Smooth muscle cell (in vitro differentiated cells): ENCODE measurements around a stretch of chr2.

DNA sequence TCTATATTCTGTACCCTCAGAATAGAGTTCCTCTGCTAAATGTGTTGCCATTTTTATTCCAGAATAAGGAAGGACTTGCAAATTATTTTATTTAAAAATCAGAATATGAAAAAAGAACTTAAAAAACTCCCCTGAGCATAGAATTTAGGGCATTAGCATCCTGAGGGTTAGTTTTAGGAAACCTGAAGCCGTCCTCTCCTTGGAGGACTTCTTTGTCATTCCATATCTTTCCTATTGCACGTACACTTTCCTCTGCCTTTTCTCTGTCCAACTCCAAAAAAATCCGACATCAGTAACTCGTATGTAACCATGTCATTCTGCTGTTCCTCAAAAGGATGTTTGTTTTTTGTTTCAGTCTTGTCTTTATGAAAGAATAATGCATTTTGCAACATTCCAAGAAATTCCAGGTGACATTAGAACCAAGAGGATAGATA, 38.0 kb upstream of the NYAP2 start:
- RAMPAGE, long total RNA = no peak

- RAMPAGE, long total RNA = no peak
These were observed 602.8 kb downstream of the NYAP2 start for GRCh38 chr2:226002279-226002833.

DNA sequence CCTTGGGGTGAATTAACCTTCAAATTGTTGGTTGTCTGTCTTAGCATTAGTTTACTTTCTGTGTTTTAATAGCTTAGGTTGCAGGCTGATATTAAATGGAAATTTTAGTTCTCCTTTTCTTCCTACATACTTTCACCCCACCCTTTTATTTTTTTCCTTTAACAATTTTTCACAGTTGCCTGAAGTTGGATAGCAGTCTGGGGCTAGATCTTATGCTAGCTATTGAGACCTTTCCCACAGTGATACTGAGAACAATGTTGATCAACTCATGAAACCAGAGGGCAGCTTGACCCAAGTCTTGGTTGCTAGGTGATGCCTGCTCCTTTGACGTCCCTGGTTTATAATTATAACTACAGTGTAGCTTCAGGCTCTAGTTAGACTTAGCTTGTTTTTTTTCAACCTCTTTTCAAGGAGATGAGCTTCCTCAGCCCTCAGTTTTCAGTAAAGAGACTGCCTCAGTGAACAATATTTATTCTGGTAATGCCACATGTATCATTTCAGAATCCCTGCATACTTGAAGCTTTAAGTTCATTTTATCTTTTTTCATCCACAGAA, 648.5 kb downstream of the IRS1 start:
- RAMPAGE, long total RNA = no peak

GRCh38 chr2:226168353-226168985, 631.2 kb downstream of the IRS1 start:
- RAMPAGE, long total RNA = no peak

DNA sequence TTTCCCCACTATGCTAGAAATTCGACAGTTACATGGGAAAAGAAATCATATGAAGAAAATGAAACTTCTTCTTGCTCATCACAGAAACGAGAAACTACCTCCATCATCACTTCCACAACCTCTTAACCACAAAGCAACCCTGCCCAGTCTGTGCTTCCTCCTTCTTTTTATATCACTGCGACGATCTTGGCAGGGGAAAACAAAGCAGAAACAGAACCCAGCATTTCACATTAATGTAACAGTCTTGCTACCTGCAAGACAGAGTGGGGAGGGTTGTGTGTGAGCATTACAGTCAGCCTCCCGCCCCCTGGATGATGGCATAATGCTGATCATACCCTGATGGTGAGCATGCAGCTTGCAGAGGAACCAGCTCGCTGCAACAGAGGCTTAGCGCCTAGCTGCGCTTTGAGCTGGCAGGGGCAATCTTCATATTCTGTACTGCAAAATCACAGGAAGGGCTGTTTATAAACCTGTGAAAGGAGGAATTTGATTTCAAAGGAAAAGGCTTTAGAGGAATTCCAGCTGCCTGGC, 376.1 kb downstream of the IRS1 start:
- RAMPAGE, long total RNA = no peak

GRCh38 chr2:226508724-226509074, 290.9 kb downstream of the IRS1 start:
- RAMPAGE, long total RNA = no peak

GRCh38 chr2:226733873-226734589, 65.6 kb downstream of the IRS1 start:
- RAMPAGE, long total RNA = no peak

DNA sequence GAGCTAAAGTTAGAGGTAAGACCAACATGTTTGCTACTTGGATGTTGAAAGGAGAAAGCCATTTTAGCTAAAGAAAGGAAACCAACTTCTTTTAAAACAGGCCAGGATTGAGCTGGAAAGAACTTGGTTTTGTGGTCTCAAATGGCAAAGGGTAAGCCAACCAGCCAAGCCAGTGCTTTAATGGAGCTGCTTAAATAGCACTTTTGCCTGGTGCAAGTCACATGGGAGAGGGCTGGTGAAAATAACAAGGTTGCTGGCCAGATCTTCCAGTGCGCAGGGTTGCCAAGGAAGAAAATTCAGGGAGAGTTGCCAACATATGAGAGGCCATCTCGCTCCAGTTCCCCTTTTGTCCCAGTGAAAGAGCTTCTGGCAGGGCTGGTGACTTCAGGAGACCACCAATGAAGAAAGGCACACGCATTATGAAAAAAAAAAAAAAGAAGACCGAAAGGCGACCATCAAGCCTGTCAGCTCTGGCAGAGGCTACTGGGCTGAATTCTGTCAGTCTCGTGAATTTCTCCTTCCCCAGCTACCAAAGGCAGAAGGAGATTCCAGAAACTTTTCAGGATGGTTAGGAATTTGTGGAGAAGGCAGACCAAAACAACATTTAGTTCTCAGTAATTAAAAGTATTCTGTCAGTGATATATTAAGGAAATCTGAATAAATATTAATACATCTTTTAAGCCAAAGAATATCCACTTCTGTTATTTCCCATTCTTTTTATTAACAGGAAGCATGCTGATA, 57.2 kb downstream of the IRS1 start:
- RAMPAGE, long total RNA = no peak

- RAMPAGE, long total RNA = no peak
These were observed 3.6 kb downstream of the IRS1 start for GRCh38 chr2:226796002-226796517.

DNA sequence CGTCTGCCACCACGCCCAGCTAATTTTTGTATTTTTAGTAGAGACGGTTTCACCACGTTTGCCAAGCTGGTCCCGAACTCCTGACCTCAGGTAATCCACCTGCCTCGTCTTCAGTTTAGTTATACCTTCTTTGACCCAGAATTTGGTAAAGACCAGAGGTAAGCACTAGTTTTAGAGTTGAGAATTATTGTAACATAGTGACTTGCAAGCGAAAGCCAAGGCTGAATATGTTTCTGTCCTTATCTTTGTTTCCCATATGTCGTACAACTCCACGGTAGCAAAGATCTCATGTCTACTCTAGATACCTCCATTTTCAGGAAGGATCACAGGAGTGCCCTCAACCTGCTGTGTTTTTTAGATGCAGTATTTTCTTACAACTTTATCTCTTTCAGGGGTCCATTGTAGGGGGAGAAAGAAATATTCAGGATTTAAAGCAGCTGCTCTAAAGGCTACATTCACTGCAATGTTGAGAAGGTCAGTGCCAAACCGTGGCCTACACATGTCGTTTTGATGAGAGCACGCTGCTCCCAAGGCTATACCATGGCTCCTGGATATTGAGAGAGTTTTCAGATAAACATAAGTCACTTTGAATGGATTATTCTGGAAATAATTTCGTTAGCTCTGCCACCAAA, 1.9 kb downstream of the RHBDD1 start:
- RAMPAGE, long total RNA = no peak

GRCh38 chr2:227164867-227165328, 474 bp downstream of the COL4A3 start:
- RAMPAGE, long total RNA = no peak

GRCh38 chr2:227406037-227406351, 18.2 kb upstream of the SCYGR1 start:
- RAMPAGE, long total RNA = no peak

DNA sequence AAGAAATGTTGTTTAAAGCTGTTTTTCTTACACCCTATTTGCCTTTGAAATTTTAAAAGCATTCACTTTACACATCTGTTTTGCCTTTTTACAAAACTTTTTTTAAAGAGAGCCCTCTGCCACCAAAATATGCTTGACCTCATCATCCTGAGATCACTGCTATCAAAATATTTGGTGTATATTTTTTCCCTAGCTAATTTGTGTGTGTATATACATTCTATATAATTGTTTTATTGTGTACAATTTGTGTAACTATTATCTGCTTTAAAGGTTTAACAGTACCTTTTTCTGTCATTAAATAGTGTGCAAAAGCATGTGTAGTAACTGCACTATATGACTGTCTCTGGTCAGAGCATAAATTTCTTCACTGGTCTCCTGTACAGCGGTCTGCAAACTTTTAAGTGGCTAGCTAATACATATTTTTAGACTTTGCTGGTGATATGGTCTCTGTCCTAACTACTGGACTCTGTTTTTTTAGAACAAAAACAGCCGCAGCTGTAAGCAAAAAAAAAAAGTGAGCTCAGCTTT, 32.3 kb upstream of the SCYGR2 start:
- RAMPAGE, long total RNA = no peak

DNA sequence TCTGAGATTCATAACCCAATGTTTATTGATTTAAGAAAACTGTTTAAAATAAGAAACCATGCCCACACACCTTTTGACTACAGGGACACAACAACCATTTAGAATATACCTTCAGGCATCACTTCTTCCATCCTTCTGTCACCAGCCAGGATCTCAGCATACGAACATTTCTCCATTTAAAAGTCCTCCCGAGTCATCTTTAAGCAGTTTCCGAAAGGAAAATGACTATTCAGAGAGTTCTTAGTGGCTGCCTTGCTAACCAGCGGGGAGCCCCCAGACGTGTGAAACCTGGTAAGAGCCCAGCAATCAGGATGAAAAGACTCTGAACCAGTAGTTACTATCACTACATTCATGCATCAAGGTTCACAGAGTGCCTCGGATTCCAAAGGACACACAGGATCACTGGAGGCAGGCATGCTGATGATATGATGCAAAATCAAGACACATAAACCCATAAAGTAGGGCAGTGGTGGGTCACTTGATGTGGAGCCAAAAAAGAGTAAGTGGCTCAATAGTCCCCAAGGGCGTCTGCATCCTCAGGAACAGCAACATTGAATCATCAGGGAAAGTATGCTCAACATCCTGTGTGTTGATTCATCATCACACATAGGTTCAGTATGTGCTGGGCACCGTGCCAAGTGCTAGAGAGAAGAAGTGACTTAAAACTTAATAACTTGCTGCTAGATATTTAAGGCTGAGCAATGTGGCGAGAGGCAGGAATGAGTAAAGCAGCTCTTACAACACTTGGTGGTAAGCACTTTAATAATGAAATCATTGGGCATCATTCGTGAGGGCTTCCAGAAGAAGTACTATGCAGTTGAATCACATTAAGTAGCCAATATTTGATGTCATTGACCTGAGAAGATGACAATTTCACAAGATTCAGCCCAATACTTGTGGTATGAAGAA, 4.4 kb downstream of the CCL20 start:
- RAMPAGE, long total RNA = start-site peak on the minus strand centred at position 160 of the sequence, 129 bp wide, 7 and 7 reads in 2 replicates

DNA sequence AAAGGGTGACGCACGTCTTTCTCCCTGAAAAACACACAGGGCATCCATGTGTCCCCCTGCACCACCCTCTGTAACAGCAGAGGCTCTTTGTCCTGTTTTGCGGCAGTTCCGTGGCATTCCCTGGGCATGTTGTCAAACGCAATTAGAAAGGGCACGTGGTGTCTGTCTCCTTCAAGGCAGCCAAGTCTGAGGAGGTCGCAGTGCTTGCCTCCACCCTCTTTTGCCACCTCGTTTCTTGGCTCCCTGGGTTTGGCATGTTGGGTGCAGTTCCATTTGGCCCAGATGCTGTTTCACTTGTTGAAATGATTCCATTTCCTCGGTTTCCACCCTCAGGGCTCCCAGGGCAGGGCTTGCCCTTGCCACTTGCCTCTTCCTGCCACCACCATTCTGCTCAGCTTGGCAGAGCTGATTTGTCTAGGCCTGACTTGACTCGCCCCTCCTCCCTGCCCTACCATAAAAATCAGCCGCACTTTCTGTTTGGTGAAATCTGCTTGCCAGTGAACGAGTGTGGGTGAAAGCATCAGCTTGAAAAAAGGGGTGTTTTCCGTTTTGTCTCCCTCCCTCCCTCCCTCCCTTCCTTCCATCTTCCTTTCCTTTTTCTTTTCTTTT, 12.5 kb downstream of the CCL20 start:
- RAMPAGE, long total RNA = no peak

DNA sequence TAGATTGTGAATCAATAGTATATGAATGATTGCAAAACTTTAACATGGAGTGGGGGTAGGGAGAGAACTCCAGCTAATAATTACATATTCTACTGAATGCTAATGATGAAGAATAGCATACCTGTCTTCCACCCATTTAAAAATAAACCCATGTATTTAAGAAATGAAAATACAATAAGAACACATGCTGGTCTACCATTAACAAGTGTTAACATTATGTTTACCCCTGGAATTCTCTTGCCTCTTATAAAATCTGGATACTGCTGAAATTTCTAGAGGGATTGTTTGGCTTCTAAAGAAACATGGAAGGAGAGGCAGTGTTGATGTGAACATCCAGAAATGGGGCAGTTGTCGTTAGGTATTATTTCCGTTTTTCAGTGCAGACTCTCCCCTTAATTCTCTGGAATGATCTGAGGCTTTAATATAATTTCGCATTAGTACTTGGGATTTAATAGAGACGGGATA, 285.0 kb upstream of the SPHKAP start:
- RAMPAGE, long total RNA = no peak

DNA sequence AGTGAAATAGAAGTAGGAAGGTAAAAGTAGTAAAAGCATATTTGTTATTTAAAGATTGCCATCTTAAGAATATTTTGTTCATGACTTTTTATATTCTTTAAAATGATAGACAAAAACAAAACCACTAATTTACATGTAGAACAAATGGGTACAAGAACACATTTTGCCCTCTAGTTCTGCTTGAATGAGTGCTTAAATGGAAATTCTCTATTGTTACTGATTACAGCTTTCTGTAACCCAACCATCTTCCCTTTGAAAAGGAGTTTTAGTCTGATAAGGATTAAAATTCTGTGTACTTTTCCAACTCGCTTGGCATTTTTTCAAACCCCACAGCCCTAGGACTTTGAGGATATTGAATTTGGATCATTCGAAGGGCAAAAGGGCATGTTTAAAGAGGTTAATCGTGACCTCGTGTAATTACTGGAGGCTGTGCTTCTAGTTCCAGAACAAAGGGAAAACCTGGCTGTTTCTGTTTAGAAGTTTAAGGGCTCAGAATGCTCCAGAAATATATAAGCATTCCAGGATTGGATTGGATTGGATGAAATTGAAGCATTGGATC, 432.3 kb downstream of the PID1 start:
- RAMPAGE, long total RNA = no peak

DNA sequence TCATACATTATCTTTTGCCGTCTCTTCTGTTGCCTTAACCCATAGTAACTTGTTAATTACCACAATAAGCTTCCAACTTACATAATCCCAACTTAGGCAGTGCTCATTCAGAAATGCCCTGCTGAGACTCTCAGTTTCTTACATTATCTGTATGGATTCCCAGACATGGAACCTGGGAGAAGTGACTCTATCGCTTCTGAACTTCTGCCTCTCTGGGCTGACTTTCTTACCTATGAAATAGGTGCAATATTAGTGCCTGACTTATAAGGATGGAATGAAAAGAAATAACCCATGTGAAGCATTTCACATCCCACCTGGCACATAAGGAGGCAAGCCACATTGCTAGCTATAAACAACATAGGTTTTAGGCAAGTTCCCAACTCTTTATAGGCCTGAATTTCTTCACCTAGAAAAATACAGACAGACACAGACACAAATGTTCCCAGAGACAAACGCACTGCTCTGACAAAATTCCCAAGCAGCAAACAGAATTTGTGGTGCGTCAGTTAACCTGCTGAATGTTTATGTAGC, 166.5 kb downstream of the PID1 start:
- RAMPAGE, long total RNA = no peak

- RAMPAGE, long total RNA = no peak
These were observed 154.3 kb downstream of the PID1 start for GRCh38 chr2:229116788-229117266.

DNA sequence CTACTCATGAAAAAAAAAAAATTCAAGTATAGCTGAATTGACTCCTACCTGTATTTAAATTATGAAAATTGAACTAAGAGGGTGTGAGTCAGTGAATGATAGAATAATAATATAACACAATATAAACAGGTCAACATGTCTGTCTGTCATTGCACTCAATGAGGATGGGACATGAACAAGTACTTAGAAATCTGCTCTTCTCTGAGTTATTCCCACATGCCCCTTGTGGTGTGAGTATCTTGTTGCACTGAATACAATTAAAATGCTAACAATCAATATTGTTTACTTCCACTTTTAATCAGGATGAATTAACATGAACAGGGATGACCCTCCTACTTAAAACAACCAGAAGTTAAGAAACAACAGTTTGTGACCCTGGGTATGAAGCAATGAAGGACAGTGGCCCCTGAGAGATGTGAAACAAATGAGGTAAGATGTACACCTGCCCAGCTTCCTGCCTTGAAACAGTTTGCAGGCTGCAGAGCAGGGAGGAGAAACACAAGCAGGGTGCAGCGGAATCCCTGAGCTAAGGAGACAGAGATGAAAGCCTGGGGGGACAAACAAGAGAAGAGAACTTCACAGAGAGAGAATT, 106.7 kb downstream of the PID1 start:
- RAMPAGE, long total RNA = no peak